HGPS cell (cell line): Measurements from ENCODE around the genes SNRPD1 and GATA6.

DNA sequence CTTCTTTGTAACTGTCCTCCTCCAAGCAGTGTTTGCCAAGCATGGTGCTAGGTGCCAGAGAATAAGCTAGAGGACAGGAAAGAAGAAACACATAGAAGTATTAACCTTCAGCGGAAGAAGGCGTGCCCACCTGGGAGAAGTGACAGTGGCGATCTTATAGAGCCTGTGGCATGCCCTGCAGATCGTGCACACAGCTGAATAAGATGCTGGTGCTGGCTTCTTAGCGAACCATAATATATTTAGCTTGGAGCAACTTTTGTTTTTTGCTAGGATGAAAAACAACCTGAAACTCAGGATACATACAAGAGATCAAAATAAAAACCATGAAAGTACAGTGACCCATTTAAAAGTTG lies 147.9 kb downstream of the FAM210A start:
- RRBS = no CpG with 5 or more reads among the region's 5 CpGs

GRCh38 chr18:13611677-13612883 lies 114.3 kb downstream of the FAM210A start:
- RRBS = 18% methylated on average over 8 of the region's 43 CpGs

GRCh38 chr18:13615309-13616303 lies 110.8 kb downstream of the FAM210A start:
- RRBS = no CpG with 5 or more reads among the region's 15 CpGs

GRCh38 chr18:13707748-13708444 lies 18.5 kb downstream of the FAM210A start:
- RRBS = no CpG with 5 or more reads among the region's 9 CpGs

- RRBS = 5% methylated on average over 15 of the region's 34 CpGs
These were observed 22.9 kb upstream of the MC5R start for GRCh38 chr18:13800973-13801488.

GRCh38 chr18:14043155-14043441 lies 89.1 kb downstream of the ZNF519 start:
- RRBS = no CpG with 5 or more reads among the region's 5 CpGs

- RRBS = 46% methylated on average over 4 of the region's 70 CpGs
These were observed 46.8 kb upstream of the ZNF519 start for GRCh38 chr18:14178755-14179718.

DNA sequence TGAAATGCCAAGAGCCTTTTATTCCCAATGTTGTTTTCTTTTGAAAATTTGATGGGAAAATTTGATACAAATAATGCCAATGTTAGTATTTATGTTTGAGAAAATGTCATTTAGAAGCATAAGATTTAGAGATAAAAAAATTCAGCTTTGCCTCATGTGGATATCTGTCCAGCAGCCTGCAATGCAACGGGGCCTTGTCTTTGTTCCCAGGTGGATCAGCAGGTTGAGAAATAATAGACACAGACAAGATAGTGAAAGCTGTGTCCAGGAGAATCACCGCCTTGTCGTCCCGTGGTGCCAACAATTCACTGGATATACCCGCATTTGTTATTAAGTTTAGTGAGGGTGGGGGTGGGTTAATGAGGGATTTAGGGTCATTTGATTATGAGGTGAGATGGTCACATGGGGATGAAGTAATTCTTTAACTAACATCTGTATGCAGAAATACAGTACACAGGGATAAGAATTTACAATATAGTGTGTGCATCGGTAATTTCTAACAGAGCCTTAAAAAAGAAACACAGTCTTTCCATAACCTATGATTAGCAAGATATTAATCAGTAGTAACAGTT lies 50.0 kb downstream of the ANKRD30B start:
- RRBS = no CpG with 5 or more reads among the region's 6 CpGs

DNA sequence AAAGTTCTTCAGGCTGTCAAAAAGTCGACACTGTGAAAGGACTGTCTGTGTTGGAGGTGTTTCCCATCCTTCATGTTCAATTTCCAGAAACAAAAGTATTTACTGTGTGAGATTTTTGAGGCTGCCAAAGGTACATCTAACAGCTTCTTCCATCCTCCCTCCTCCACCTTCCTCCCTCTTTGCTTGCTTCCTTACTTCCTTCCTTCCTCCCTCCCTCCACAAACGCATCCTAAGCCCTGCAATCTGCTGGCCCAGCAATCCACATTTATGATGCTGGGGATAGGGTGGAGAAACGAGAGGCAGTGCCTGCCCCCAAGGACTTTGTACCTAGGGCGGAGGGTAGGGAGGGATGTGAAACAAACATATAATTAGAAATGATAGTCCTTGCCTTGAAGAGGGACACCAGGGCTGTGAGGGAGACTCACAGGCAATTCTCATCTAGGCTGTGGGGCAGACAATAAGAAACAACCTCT lies 188.3 kb downstream of the ANKRD30B start:
- RRBS = no CpG with 5 or more reads among the region's 4 CpGs

DNA sequence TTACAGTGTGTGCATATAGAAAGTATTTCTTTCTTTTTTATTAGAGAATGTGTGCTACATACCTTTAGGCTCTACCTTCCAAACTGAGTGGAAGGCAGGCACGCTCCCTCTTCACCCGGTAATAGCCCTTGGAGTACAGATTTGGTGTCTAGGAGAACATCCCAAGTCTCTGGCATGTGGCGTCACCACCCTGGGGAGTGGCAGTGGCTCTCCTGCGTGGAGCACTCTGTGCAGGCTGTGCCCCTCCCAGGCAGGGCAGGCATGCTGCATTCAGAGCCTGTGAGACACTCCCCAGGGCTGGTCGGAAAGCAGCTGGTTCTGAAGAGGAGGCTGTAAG lies 193.2 kb downstream of the ANKRD30B start:
- RRBS = no CpG with 5 or more reads among the region's 5 CpGs

DNA sequence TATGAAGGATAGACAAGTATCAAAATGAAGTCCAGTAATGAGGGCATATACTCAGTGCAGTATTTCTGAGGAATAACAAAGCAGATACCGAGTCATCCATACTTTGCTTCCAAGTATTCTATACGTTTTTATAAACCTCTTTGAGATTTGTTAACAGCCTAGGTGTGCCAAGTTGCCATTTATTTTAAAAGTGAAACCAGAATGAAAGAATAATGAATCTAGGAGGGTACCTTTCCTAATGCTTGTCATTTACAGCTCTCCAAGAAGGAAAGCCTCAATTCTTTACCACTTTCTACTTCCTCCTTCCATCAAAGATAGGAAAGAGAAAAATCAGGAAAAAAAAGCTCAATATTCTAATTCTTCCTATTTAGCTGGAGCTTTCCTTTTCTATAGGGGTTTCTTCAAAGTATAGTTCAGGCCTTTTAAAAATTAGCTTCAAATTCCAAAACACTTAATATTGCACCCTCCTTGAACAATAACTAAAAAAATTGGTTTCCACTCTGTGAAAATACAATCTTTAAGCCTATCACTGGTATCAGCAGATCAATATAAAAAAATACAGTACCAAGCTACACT lies 71.0 kb downstream of the ESCO1 start:
- RRBS = no CpG with 5 or more reads among the region's 2 CpGs

- RRBS = 2% methylated on average over 19 of the region's 65 CpGs
These were observed at the start of gene SNRPD1 for GRCh38 chr18:21611994-21613159. SNRPD1 (plus strand) TSS chr18:21612314.

DNA sequence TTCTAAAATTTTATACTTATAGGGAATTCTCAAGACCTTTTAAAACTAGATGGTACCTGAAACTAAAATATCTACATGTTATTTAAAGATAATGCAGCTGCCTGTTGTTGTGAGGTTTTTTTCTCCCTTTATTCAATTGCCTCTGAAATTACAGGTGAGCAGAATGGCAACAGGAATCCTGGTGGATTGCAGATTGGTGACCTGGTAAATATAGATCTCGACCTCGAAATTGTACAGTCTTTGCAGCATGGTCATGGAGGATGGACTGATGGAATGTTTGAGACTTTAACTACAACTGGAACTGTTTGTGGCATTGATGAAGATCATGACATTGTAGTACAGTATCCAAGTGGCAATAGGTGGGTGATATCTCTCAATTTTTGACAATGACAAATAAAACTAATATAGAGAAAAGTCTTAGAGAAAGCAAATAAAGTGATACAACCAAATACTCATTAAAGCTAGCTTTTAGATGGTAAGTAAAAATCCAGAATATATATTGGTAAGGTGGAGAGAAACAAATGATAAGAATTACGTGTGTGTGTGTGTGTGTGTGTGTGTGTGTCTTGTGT lies 38.8 kb downstream of the MIB1 start:
- RRBS = no CpG with 5 or more reads among the region's 3 CpGs

DNA sequence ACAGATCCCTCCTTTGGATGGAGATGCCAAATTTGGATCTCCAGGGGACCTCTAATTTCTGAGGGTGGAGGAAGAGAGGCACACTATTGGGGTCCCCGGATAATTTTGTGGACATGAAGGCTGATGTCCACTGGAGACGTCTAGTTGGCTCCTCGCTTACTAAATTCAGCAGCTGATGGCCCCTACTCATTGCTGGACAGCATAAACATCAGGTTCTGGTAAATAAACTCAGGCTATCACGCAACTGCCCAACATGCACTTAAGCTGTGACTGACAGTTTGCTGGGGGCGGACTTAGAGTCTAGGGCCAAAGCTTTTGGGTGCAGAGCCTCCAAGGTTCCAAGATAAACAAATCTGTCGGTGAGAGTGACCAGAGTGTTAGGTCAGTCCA lies 188.8 kb upstream of the GATA6 start:
- RRBS = no CpG with 5 or more reads among the region's 6 CpGs

GRCh38 chr18:22087588-22088574 lies 81.5 kb upstream of the GATA6 start:
- RRBS = no CpG with 5 or more reads among the region's 13 CpGs

GRCh38 chr18:22166622-22167029 lies 2.8 kb upstream of the GATA6 start:
- RRBS = no CpG with 5 or more reads among the region's 14 CpGs

GRCh38 chr18:22169182-22169951 lies at the start of gene GATA6:
GATA6 (plus strand) TSS chr18:22169589.
- RRBS = 2% methylated on average over 21 of the region's 78 CpGs

GRCh38 chr18:22254068-22254434 lies 84.7 kb downstream of the GATA6 start:
- RRBS = no CpG with 5 or more reads among the region's 10 CpGs

DNA sequence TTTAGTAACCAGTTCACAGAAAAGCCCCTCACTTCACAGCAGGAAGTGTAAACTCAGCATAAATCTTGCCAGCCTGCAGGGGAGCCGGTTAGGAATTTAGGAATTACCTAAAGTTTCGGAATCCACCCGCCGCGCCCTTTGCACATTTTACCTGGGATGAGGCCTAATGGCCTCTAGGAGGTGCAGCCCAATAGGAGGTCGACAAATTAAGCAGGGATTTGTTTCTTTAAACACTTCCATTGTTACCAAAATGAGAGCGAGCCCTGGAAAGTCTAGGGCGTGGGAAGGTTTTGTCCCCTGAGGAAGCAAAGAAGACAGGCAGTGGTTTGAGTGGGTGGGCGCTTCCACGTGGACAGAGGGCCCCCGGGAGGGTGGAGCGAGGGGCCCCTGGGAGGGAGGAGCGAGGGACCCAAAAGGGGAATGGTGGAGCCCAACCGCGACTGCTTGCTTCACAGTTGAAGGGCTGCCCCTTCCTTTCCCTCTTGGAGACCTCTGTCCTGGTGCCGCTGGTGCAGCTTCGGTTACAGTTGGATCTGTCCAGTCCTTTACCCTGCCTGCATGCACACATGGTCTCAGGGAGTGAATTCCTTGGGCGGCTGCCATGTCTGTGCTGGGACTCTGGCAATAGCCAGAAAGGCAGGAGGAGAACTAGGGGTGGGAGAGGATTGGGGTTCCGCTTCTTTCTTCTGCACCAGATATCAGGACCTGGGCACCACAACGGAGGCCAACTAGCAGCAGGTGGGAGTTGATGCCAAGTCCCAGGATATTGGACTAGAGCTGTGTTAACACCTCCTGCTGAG lies 93.1 kb downstream of the CTAGE1 start:
- RRBS = no CpG with 5 or more reads among the region's 20 CpGs

- RRBS = 3% methylated on average over 39 of the region's 95 CpGs
These were observed 69.0 kb downstream of the CTAGE1 start for GRCh38 chr18:22348439-22349384.